HGPS cell (cell line): ENCODE measurements around the gene C2CD6.

DNA sequence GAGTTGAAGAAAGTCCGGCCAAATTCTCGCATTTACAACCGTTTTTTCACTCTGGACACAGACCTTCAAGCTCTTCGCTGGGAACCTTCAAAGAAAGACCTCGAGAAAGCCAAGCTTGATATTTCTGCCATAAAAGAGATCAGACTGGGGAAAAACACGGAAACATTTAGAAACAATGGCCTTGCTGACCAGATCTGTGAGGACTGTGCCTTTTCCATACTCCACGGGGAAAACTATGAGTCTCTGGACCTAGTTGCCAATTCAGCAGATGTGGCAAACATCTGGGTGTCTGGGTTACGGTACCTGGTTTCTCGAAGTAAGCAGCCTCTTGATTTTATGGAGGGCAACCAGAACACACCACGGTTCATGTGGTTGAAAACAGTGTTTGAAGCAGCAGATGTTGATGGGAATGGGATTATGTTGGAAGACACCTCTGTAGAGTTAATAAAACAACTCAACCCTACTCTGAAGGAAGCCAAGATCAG, 279.5 kb downstream of the PLCL1 start:
- RRBS = no CpG with 5 or more reads among the region's 10 CpGs

DNA sequence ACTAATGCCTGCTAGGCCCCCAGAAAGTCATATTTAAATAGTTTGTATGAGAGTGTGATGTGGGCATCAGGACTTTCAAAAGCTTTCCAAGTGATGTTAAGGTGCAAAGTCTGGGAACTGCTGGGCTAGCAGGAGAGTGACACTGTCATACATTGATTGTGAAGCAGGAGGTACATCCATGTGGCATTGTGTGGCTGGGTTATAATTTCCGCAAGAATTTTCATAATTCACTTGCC, 508.7 kb downstream of the PLCL1 start:
- RRBS = no CpG with 5 or more reads among the region's 1 CpG

- RRBS = no CpG with 5 or more reads among the region's 9 CpGs
These were observed 8.2 kb upstream of the SATB2 start for GRCh38 chr2:199465987-199466293.

- RRBS = 76% methylated on average over 9 of the region's 29 CpGs
These were observed 10.7 kb upstream of the SATB2 start for GRCh38 chr2:199468152-199469045.

GRCh38 chr2:199926249-199927287, 15.5 kb downstream of the C2orf69 start:
- RRBS = no CpG with 5 or more reads among the region's 3 CpGs

GRCh38 chr2:200199874-200200434, 106.5 kb upstream of the SPATS2L start:
- RRBS = no CpG with 5 or more reads among the region's 4 CpGs

DNA sequence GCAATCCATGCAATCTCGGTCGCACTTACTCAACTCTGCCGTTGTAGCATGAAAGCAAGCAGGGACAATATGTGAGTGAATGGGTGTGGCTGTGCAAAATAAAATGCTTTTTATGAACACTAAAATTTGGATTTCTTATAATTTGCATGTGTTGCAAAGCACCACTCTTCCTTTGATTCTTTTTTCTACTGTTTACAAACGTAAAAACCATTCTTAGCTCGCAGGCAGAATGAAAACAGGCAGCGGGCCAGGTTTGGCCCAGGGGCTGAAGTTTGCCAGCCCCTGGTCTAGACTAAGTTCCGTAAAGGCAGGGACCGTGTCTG, 83.8 kb upstream of the SPATS2L start:
- RRBS = no CpG with 5 or more reads among the region's 8 CpGs

GRCh38 chr2:200405391-200406341, 99.2 kb downstream of the SPATS2L start:
- RRBS = no CpG with 5 or more reads among the region's 3 CpGs

DNA sequence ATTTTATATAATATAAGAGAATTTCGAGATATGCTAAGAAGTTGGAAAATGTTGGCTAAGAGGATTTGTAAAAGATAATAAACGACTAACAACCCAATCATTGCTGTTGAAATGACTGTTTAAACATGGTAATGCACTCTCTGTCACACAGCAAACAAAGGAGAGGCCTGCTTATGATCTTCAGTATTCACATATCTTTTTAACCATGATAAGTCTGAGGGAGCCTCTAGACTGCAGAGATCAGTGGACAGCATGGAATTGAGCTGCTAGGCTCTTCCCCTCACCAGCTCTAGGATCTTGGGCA, 2.7 kb downstream of the KCTD18 start:
- RRBS = no CpG with 5 or more reads among the region's 2 CpGs

- RRBS = no CpG with 5 or more reads among the region's 2 CpGs
These were observed 47.3 kb downstream of the AOX1 start for GRCh38 chr2:200633061-200633508.

GRCh38 chr2:201140003-201140609, 24.1 kb downstream of the CFLAR start:
- RRBS = 90% methylated on average over 6 of the region's 24 CpGs

DNA sequence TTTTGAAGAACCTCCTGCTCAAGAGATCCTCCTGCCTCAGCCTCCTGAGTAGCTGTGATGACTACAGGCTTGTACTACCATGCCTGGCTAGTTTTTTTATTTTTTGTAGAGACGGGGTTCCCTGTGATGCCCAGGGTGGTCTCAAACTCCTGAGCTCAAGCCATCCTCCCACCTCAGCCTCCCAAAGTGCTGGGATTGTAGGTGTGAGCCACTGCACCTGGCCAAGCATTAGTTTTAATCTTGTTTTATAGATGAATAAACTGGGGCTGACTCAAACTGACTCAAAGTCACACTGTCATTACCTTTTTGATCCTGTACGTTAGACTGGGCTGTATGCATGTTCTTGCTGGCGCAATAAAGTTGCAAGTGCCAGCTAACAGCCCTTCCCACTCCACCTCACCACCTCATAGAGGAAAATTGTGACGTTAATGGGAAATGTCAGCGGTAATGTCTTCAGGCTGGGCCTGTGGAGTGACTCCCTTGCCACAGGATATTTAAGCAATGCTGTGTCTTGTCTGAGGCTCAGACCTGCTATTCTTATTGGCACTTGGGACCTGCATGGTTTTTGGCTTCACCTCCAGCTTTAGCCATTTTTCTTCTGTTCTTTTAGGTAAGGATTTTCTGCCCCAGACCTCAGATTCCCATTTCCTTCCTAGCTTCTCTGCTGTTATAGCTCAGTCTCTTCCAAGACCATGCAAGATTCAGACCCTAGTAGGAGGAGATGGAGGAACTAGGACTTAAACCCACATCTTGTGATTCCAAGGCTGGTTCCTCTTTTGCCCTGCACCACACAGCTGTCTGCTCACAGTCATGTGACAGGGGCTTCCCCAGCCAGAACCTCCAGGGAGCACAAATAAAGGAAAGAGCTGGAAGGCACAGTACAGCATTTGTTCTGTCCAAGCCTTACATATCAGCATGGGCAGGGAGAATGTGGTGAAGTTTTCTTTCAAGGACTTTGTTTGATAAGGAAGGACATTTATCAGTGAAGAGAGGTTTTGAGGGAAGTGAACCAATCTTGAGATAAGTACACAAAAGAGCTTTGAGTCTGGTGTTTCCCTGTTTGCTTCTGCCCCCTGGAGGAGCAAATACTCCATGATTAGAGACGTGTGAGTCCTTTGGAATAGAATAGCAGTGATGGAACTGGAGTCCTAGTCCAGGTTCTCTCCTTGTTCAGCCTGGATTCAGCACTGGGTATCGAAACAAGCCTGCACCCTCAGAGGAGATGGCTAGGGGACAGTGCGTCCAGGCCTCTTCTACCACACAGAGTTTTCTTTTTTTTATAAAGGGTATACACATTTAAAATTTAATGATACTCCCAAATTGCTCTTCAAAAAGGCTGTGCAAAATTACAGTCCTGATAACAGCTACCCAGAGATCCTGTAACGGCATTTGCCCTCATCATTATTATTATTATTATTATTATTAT, 25.0 kb upstream of the CASP10 start:
- RRBS = no CpG with 5 or more reads among the region's 9 CpGs

DNA sequence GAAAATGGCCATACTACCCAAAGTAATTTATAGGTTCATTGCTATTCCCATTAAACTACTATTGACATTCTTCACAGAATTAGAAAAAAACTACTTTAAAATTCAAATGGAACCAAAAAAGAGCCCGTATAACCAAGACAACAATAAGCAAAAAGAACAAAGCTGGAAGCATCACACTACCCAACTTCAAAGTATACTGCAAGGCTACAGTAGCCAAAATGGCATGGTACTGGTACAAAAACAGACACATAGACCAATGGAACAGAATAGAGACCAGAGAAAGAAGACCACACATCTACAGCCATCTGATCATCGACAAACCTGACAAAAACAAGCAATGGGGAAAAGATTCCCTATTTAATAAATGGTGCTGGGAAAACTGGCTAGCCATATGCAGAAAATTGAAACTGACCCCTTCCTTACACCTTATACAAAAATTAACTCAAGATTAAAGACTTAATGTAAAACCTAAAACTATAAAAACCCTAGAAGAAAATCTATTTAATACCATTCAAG, 13.9 kb upstream of the CASP10 start:
- RRBS = no CpG with 5 or more reads among the region's 2 CpGs

DNA sequence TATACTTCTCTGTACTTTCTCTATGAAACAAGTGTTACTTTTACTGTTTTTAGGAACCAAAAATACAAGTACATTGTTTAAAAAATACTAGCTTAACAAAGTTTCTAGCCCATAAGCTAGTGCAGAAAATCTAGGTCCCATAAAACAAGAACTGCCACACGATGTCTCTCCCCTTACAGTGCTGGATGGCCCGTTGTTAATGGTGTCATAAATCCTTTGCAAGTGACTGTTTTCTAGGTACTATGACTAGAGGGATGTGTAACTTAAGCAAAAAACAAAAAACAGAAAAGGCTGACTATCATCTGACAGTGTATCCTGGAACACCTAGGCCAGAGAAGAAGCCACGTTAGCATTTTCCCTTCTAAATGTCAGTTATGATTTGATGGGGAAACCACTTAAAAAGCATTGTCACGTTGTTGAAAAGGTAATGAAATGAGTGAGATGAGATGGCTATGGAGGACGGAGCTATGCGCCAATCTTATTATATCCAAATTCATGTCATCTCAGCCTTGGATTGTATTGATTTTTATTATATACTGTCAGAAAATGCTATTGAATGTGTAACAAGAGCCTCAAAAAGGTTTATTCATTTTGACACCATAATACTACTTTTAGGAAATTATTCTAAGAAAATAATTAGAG, 2.4 kb downstream of the CASP8 start:
- RRBS = no CpG with 5 or more reads among the region's 6 CpGs

DNA sequence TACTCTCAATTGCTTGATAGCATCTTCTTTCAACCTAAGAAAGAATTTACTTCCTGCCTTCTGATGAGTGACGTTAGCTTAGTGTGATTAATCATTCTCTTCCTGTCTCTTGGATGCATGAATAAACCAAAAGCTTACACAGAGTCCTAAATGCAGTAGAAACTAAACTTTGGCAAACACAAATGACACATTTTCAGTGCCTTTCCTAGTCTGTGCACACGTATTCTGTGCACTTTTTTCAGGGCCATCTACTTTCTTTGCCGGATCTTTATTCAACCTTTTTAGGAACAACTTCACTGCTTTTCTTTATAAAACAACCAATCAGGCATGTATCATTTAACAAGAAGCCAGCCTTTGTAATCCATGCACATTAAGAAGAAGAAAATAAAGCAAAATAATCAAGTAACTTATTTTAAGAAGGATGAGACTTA, 19.1 kb downstream of the TRAK2 start:
- RRBS = no CpG with 5 or more reads among the region's 3 CpGs

GRCh38 chr2:201433080-201433505, 18.2 kb downstream of the TRAK2 start:
- RRBS = no CpG with 5 or more reads among the region's 6 CpGs

- RRBS = 69% methylated on average over 4 of the region's 37 CpGs
These were observed at the start of gene C2CD6 for GRCh38 chr2:201618886-201619829. TSS of gene C2CD6 (minus strand) at chr2:201619178.

- RRBS = no CpG with 5 or more reads among the region's 15 CpGs
These were observed 52.5 kb downstream of the CDK15 start for GRCh38 chr2:201858679-201859342.

DNA sequence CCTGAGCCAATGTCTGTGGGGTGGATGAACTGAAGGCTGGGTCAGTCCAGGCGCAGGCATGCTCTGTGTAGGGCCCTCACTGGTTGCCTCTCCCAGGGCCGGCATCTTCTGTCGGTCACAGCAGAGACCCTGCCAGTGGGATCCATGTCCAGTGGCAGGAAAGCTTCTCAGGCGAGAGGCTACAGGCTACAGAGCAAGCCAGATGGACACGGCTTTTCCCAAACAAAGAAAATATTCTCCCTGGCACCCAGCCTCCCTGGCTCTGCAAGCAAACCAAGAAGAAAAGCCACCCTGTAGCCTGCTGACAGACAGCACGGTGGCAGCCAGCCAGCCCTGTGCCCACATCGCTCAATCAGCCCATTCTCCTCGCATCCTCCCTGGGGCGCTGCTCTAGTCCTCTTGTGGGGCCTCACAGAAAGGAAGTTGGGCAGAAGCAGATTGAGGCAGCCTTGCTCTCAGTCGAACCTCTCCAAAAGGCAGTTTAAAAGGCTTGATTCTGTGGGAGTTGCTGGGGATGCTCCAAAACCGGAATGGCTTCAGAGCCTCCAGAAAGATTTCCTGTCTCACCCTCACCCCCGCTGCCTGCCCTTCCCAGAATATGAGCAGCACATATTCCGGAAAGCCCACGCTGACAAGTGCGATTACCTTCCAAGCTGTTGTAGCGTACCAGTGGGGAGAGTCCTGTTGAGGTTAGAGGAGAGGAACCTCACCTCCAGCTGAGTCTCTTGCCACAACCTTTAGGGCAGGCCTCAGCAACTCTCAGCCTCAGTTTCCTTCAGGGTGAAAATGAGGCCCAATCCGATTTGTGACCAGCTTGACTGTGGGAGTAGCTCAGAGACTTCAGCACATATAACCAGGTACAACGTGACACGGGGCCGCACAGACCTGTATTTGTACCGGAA, 48.4 kb upstream of the FZD7 start:
- RRBS = 78% methylated on average over 2 of the region's 21 CpGs